Epithelial cell of prostate (primary cell): ENCODE measurements around a stretch of chr12.

DNA sequence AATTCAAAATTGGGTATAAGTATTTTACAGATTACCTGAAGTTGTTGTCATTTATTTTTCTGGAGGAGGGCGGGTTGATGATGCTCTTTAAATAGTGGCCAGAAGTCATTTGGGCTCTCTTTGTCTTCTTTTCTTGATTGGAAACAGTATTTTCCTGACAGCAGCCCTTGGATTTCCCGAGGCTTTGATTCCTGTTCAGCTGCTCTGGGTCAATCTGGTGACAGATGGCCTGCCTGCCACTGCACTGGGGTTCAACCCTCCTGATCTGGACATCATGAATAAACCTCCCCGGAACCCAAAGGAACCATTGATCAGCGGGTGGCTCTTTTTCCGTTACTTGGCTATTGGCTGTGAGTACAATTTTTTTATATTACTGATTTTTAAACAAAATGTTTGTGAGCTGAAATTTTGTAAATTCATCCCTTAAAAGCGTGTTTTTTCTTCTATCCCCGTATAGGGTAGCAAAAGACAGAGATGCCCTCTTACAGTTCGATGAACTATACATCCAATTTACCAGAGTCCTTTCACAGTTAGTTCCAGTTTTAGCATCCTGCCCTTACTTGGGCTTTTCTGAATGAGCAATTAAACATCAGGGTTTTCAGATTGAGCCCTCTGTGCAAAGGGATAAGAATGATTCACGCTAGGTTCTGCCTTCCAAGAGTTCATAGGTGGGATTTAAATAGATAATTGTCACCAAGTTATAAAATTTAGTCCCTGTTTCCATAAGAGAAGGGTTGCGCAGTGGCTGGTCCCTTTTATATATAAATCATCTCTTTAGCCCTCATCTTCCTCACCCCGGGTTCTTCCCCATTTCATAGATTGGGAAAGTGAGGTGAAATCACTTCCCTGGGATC, 60.2 kb downstream of the ANAPC7 start:
- RRBS = no CpG with 5 or more reads among the region's 11 CpGs

DNA sequence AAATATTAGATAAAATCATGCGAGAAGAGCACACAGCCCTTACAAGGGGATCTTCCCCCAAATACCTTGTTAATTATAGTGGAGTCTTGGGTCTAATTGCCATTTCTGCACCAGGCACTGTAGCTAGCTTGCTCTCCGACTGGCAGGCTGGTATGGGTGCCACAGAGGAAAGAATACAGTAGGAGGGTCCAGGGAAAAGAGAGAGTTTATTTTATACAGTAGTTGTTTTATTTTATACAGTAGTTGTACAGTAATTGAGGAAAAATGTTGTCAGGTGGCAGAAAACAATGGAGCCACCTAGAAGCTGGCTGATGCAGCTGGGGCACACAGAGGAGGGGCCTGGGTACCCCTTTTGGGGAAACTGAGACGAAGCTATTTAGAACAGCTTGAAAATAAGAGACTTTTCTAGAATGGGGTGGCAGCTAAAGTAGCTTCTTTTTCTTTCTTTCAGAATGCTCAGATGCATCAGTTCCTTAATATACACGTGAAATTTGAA, 34.7 kb downstream of the TCTN1 start:
- RRBS = no CpG with 5 or more reads among the region's 4 CpGs

- RRBS = no CpG with 5 or more reads among the region's 6 CpGs
Measured at GRCh38 chr12:110908929-110909305, 11.5 kb downstream of the MYL2 start.

DNA sequence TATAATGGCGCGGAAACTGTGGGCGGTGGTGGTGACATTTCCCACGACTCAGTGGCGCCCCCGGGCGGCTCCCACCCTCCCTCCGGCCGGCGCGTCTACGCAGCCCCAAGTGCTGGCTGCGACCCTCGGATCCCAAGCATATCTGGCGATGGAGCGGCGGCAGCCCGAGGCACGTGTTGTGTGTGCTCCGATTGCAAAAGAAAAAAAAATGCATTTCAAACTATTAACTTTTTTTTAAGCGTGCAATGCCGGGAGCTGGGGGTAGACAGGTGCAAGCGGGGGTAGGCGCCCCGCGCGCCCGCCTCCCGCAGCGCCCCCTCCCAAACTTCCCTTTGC, 664 bp upstream of the CUX2 start:
- RRBS = no CpG with 5 or more reads among the region's 30 CpGs

DNA sequence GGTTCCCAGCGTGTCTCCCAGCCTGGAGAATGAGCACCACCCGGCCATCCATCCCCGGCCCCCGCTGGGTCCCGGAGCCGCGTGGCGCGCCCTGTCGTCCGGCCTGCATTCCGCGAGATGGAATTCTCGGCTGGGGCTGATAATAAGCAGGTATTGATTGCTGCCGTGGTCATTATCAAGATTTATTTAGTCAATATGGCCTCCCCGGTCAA, 13.0 kb downstream of the CUX2 start:
- RRBS = 90% methylated on average over 5 of the region's 16 CpGs

GRCh38 chr12:111107640-111108069, 73.7 kb downstream of the CUX2 start:
- RRBS = no CpG with 5 or more reads among the region's 3 CpGs

DNA sequence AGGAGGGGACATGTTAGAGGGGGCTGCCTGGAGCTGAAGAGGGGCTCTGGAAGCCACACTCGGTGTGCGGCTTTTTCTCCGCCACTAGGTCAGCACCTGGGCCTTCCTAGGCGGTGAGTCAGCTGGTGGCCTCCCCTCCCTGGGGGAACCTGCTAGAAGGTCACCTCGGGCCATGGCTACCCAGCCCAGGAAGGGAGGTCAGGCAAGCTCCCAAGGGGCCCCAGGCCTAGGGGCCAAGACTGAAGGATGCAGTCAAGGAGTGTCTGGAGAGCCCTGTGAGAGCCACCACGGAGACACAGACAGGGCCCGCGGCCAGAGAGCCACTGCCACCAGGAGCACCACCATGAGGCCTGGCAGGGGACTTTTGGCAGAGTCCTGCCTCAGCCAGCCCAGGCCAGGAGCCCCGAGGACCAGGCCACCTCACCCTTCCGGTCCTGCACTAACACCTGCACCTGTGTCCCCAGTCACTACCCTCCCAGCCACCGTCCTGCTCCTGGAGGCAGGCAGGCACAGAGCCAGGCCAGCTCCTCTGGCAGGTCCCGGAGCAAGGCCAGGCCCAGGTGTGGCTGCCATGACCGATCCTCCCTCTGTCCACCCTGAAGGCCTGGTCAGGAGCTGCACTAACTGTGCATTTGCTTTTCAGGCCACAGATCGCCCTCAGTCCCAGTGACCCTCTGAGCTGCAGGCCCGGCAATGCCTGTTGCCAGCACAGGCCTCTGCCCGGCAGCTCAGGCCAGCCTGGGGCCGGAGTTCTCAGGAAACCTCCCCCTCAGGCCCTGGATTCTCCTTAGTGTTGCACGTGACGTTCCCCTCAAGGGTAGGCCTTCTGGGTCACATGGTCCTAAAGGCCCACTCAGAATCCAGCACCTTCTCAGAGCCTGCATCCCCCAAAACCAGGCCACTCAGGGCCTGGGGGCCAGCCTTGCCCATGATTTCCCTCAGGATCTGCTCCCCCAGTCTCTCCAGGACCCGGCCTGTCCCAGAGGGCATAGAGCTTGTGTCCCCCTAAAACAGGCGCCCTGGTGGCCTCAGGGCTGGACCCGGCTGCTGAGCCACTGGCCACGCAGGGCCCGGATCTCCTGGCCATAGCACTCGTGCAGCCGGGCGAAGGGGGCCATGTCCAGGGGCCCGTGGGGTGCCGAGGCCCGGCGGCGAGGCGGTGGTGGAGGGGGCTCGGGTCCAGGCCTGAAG, 6.8 kb downstream of the PHETA1 start:
- RRBS = 90% methylated on average over 10 of the region's 34 CpGs

DNA sequence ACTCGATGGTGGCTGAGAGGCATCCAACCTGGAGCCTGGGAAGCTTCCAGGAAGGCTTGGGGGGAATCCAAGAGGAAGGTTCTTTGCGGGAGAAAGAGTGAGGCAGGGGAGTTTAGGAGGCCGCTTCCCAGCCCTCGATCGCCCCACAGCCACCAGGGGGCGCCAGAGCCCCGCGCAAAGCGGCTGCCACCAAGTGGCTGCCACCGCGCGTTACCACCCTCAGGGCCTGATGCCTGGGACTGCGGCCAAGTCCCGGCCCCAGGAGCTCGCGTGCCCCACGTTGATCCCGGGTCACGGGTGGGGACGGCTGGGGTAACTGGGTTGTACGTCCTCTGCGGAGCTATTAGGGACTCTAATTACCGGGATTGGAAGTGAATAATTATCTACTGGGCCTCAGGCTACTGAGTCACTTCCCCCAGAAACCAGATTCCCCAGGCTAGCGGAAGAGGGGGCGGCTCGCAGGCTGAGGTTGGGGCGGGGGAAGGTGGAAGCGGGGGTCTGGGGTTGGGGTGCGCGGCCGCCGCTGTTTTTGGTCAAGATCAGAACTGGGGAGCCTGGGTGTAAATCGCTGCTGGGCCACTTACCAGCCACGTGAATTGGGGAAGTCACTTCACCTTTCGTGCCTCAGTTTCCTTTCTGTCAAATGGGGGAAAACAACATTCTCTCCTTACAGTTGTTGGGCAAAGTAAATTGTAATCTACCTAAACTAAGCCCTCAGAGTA, 8.6 kb upstream of the SH2B3 start:
- RRBS = 1% methylated on average over 6 of the region's 35 CpGs

GRCh38 chr12:111407976-111408720, 2.4 kb downstream of the SH2B3 start:
- RRBS = no CpG with 5 or more reads among the region's 5 CpGs

DNA sequence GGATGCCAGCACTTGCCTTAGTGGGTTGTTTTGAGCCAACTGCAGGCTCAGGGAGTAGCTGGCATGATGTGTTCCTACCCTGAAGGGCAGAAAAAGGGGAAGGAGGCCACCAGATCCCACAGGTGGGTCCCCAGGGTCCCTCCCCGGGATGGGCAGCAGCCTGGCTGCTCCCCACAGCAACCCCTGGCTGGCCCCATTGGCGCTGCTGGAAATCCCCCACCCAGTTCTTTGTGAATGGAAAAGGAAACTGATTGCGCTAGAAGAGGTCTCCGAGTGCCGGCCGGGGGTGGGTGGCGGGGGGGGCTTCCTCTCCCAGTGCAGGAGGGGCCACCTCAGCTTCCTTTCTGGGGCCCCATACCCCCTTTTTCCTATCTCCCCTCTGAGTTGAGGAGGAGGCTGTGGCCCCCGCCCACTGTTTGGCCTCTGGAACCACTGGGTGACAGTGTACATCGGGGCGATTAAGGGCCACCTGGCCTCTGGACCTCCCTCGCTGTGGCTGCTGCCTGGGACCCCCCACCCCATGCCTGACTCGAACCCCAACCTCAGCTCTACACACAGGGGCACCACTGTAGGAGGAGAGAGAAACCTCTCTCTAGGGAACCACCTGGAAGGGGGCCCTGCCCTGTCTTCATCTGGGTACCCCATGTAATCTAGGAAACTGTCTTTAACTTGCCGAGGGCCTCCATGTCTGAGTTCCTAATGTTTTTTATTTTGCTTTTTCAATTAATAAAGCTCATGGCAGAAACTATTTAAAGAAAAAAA, 25.2 kb downstream of the SH2B3 start:
- RRBS = no CpG with 5 or more reads among the region's 13 CpGs

DNA sequence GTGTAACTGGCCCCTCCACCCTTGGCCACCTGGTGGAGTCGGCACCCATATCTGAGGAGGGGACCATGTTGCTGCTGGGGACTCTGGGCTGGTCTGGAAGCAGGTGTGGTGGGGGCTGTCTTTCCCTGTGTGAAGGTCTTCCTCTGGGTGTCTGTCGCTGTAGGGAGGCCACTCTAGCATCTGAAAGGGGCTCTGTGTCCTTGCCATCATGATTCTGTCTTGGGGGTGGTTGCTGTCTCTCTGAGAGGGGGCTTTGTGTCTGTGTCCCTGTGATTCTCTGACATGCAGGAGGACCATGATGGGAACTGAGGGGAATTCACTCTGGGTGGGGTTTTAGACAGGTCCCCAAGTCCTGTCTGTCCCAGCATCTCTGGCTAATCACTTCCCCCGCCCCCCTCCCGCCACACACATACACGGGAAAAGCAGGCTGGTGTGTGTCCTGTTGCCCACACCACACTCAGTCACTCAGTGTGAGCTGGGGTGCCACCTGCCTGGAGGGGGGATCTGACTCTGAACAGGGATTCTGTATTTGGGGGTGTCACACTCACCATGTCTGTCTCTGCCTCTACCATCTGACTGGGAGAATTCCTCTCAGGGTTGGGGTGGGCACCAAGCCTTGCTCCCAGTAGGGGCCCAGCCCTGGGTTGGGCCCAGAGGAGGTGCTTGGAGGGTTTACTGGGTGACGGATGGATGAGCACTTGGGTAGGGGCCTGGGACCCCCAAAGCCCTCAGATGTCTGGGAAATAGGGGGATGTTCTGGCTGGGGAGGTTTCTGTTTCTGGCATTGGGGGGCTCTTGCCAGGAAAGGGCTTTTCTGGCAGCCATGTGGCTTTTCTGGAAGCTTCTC, 31.0 kb downstream of the SH2B3 start:
- RRBS = no CpG with 5 or more reads among the region's 6 CpGs

GRCh38 chr12:111438347-111439155, 32.8 kb downstream of the SH2B3 start:
- RRBS = no CpG with 5 or more reads among the region's 15 CpGs

DNA sequence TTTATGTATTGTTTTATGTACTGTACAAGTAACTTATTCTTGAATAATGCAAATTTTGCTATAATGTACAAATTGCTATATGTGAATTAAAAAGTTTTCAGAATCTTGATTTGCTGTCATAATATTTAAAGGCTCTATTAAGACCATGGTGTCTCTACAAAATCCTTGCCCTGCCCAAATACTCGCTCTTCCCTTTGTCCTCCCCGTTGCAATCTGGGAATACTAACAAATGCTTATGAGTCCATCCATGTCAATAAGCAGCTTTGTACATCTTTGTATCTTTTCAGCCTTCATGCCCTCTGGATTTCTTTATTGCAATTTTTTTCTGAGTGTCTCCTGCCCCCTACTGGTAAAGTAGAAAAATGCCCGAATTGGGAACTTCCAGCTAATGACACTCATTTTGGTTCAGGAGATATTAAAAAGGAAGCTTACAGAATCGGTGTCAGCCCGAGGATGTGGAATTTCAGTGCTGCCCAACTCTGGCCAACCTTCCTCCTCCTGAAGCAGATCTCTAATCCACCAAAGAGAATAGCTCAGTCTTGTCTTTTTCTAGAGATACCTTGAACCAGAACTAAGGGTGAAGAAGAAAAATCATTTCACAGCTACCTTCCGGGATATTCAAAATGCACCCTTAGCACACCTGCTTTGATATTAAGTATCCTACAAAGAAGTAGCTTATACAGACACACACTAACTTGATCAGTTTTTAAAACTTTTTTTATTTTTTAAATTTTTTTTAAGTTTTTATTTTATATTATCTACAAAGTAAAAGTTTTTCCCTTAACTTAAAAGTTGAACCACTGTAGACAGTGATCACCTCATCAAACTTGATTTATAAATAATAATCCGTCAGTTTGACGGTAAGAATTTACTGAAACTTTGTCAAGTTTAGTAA, 46.0 kb downstream of the SH2B3 start:
- RRBS = no CpG with 5 or more reads among the region's 8 CpGs

- RRBS = no CpG with 5 or more reads among the region's 6 CpGs
Measured at GRCh38 chr12:111519107-111520198, 79.7 kb downstream of the ATXN2 start.

- RRBS = no CpG with 5 or more reads among the region's 4 CpGs
Measured at GRCh38 chr12:111600194-111600558, 1.1 kb upstream of the ATXN2 start.

DNA sequence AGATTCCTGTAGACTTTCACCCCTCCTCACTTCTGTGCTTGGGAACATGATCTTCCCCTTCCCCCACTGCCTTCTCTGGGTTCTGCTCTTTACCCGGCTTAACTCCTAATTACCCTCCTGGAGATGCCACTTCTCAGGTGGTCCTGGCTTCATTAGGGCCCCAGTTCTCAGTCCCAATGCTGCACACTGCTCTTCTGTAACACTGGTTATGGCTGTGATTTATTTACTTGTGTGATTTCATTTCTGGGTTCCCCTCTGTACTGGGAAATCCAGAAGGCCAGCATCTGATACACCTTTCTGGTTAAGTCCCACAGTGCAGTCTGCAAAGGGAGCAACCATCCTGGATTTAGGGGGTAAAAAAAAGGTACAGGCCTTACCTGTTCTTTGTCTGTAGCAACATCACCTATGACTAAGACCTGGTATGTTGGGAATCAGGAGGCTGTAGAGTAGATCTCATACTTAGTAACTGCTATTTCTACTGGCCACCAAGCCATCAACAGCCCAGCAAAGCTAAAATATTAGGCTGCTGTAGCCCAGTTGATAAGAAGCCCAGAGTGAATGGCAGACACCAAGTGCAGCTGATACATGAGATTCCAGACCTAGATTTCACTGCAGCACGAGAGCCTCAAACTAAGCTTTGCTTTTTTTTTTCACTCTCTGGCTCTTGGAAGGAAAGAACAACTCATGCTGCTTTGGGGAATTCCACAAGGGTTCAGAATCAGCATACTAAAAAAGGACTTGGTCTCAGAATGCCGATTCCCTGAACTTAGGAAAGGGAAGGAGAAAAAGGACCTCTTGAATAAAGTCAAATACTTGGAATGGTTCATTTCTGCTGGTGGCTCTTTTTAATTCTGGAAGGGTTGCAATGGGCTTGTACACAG, 20.8 kb downstream of the BRAP start:
- RRBS = no CpG with 5 or more reads among the region's 3 CpGs

DNA sequence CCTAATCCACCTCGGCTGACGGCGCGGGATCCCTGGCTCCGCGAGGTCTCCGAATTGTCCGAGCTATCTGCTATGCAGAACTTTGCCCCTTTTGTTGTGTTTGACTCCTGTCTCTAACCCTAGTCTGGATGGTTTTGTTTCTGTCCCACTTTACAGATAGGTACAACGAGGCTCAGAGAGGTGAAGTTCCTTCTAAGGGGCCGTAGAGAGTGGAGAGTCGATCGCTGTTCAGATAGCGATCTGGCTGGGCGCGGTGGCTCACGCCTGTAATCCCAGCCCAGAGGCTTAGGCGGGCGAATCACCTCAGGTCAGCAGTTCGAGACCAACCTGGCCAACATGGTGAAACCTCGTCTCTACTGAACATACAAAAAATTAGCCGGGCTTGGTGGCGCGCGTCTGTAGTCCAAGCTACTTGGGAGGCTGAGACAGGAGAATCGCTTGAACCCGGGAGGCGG, 369 bp downstream of the ACAD10 start:
- RRBS = no CpG with 5 or more reads among the region's 27 CpGs

DNA sequence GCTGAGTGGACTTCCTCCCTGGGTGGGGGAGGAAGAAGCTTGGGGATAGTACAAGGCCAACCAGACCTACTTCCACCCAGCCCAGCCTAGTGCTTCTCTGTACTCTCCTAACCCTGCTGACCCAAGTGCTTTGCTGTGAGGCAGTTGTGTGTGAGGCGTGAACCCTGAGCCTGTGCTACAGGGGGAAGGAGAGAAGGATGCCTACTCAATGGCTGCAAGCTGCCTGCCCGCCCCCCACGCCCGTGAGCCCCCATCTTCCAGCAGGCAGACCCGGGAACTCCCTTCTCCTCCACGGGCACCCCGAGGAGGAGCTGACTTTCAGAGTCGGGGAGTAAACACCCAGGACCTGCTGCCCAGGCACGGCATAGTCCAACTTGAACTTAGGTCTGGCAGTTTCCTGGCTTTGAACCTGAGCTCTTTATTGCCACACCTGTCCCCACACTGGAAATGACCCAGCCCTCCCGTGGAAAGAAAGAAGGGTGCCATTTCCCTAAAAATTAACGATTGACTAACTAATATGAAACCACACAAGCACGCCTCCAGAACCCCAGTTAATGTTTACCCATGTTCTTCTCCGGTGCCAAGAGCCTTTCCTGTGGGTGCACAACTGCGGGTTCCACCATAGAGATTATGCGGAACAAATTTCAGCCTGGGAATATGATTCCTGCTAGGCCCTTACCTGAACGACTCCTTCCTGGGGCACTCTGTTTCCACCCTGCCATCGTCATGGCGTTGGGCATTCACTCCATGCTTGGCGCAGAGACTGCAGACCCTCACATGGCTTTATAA, 10.8 kb downstream of the ALDH2 start:
- RRBS = no CpG with 5 or more reads among the region's 19 CpGs

GRCh38 chr12:111791137-111791615, 24.4 kb downstream of the ALDH2 start:
- RRBS = no CpG with 5 or more reads among the region's 8 CpGs

DNA sequence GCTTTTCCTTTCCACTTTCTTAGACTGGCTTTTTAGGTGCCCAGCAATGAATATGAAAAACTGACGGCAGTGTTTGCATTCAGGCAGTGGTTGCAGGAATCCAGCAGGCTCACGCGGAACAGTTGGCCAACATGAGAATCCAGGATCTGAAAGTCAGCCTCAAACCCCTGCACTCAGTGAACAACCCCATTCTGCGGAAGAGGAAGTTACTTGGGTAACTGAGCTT, 46.3 kb downstream of the MAPKAPK5 start:
- RRBS = no CpG with 5 or more reads among the region's 4 CpGs